Right common carotid artery plus branches (tissue), 1 donor: ENCODE results near the genes CBL, USP2 and SORL1.

DNA sequence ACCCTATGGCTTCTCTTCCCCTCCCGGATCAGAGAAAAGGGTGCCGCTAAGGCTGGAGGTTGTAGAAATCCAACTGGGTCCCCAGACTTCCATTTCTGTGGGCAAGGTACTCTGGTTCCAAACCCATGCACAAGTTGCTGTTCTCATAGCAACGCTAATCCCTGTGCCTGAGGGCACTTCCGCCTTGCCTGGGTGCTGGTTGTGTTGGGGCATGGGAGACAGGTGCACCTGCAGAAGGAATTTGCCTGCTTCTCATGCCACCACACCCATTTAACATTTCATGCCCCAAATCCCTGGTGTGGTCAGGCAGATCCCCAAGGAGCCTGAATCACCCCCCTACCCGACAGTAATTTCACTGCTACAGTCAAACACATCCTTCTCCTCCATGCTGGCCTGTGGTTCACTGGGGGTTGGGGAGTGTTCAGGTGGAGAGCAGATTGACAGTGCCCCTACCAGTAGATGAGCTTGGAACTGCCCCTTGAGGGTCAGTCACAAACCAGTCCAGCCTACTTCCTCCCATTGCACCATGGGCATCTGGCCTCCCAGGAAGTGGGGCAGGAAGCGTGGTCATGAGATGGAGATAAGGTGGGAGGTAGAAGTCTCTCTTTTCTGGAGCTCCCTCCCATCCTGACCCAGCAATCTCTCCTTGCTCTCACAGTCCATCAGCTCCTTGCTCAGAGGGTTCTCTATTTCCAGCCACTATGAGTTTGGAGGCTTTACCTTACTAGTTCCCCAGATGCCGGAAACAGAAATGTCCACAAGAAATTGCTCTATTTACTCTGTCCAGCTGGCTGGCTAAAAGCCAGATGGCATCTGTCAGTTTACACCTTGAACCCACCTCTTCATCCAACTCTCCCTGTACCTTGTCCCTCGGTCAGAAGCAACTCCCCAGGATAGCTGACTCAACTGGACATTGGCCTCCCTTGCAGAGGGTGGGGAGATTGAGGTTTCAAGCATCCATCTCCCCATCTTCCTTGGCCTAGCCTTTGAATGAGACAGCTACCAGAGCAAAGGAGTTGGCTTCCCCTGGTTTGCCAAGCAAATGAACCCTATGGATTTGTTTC, 1.4 kb downstream of the C2CD2L start:
- PRO-cap = no peak

GRCh38 chr11:119110634-119111451, 3.7 kb downstream of the C2CD2L start:
- PRO-cap = no peak

DNA sequence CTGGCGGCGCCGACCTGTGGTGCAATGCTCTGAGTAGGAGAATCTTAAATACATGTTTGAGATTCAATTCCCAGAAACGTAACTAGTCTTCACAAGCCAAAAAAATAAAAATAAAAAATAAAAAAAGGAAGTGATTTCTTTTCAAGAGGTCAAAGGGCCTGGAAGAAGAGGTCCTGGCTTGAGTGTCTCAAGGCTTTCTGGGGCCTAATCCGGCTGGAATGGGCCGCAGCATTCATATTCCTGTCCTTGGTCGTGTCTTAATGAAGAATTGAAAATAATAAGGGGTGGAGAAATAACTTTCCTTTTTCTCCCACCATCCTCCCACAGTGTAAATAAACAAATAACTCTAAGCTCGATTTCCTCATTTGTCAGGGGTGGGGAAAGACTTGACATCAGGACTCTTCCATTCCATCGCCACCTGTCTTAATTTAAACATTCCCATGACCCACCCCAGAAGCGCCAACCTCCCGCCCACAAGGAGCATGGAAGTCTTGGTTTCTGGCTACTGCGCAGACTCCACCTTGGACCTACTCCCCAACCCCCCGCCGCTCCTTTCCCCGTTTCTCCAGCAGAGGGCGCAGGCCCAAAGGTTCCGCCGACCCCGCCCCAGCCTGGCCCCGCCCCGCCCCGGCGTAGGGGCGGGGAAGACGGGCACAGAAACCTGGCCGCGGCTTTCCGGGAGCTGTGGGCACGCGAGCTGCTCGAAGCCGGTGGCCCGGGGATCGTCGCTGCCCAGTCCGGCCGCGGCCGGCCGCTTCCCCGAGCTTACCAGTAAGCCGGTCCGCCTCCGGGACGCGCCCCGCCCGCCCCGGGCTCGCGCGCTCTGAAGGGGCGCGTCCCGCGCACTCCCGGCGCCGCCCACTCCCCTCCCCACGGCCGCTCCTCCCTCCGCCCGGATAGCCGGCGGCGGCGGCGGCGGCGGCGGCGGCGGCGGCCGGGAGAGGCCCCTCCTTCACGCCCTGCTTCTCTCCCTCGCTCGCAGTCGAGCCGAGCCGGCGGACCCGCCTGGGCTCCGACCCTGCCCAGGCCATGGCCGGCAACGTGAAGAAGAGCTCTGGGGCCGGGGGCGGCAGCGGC, at the start of gene CBL:
Gene CBL, plus strand, starts transcription at position 951 of the 1,077 bp plus-strand sequence.
- PRO-cap = bidirectional peak, plus-strand start at position 685 of the sequence, minus-strand start at position 500 of the sequence; bidirectional peak, plus-strand start at position 906 of the sequence, minus-strand start at position 767 of the sequence

- PRO-cap = no peak
Observed at GRCh38 chr11:119338930-119339536, 1.6 kb downstream of the C1QTNF5 start.

GRCh38 chr11:119352816-119353427, 6.4 kb upstream of the MFRP start:
- PRO-cap = no peak

GRCh38 chr11:119380864-119382264, at the start of gene USP2:
Gene USP2, minus strand, starts transcription at chr11:119381690.
- PRO-cap = bidirectional peak, plus-strand start at chr11:119381810, minus-strand start at chr11:119381609

GRCh38 chr11:119673712-119674376, 55.2 kb downstream of the NECTIN1 start:
- PRO-cap = no peak

GRCh38 chr11:119713089-119713774, 15.8 kb downstream of the NECTIN1 start:
- PRO-cap = no peak

DNA sequence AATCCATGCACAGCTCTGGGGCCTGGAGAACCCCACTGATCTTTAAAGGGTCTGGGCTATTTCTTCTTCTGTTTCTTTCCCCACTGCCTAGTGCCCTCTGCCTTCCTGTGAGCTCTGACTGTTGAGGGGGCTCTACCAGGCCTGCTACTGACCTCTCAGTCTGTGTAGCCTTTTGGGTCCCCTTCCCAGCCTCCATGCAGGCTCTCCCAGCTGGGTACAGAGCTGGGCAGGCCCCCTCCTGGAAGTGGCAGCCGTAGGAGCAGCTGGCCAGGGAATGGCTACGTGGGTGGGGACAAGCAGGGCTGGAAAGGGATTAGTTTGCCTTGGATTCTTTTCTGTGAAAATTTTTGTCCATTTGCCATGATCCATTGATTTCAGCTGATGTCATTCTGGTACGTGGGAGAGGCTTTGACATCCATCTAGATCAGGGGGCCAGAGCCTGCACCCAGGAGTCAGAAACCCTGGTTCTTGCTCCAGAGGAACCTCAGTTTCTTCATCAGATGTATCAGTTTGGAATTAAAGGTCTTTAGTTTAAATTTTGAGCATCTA, 23.9 kb upstream of the NECTIN1 start:
- PRO-cap = no peak

DNA sequence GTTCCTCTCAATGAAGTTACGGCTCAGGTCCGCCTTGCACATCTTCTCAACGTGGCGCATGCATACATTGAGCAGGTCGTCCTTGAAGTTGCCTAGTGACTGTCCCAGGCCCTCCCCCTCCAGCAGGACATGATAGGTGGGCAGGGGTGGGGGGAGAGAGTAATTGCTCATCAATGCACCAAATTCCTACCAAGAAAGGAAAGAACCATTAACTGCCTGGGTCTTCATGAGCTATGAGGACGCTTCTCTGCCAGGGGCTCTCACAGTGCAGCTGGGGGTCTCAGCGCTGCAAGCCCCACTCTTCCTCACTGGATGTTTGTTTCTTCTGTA, 12.2 kb downstream of the TRIM29 start:
- PRO-cap = no peak

DNA sequence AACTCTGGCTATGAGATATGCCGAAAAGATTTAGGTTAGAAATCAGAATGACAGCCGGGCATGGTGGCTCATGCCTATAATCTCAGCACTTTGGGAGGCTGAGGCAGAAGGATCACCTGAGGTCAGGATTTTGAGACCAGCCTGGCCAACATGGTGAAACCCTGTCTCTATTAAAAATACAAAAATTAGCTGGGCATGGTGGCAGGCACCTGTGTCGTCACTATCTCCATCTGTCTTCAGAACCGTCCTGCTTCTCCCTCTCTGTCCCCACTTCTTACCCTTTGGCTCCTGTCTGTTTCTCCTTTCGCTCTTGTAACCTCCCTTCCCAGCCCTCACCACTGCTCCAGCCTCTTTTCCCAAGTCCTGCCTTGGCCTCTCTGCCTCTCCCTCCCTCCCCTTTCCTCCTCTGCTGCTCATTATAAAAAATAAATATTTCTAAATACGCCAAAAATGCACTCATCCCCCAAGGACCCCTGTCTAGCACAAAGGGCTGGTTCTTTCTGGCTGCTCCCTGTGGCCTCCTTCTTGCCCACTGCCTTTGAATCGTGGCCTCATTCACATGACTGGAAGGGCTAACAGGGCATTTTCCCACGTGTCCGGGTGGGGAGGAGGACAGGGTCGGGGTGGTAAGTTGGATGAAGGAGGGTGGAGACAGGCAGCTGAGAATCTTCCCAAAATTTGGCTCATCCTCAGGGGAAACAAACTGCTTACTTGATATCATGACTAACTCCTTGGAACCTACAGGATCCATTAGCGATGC, 26.5 kb upstream of the OAF start:
- PRO-cap = no peak

DNA sequence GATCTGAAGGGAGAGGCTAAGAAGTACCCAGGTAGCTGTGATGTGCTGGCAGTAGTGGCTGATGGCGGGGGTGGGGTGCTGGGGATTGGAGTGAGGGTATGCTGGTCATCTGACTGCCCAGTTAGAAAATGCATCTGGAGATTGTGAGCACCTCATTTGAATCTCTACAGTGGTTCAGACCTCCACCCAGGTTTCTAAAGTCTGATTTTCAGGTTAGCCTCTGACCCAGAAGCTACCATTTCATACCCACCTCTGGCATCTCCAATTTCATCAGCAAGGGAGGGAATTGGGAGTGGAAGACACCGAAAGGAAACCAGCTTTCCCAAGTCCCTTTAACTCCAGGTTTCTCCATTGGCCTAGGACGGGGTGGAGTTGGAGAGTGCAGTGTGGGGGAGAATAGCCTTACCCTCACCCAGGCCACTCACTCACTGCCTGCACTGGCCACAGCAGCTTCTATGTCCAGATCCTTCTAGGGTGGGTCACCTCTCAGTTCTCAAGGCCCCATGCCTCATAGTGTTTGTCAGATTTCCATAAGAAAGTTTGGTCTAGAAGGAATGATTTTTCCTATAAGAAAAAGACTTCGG, 2.5 kb downstream of the OAF start:
- PRO-cap = no peak

GRCh38 chr11:120326328-120326527, 1.1 kb downstream of the TLCD5 start:
- PRO-cap = unidirectional peak, minus-strand start at chr11:120326414

GRCh38 chr11:120451265-120452259, 60.0 kb upstream of the GRIK4 start:
- PRO-cap = no peak

- PRO-cap = no peak
Observed at GRCh38 chr11:120511078-120511484, 467 bp upstream of the GRIK4 start.

DNA sequence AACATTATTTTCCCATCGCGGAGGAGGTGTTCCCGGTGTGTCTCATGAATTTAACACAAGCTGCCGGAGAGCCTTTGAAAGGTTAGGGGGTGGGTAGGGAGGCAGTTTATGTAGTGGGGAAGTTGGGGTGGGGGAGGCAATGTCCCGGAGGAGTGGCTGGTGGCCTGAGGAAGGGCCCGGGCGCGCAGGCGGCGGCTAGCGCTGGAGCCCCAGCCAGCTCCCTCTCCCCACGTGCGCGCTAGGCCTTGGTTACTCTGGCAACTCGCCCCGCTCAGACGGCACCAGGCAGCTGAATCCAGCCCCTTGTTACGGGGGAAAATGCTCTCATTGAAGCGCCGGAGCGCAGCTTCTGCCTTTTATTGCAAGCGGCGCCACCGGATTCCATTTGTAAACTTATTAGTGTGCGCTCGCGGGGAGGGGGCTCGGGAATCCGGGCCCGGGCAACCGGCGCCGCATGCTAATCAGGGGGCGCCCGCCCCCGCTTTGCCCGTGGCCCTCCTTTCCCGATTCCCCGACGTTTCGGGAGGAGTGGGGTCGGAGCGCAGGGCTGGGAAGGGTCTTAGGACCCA, 52.5 kb downstream of the GRIK4 start:
- PRO-cap = no peak

DNA sequence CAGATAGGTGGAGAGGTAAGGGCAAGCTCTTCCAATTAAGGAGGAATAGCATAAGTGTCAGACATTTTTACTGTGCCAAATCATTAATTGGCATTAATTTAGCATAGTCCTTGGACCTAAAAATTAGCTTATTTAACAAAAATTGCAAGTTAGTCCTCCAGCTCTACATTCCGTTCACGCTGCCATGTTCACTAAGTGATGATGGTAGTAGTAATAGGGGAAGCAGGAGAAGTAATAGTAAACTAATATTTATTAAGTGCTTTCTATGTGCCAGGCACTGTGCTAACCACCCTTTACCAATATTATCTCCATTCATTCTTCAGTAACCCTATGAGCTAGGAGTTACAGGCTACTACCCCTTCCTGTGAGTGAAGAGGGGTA, 11.0 kb downstream of the TBCEL start:
- PRO-cap = no peak

- PRO-cap = bidirectional peak, plus-strand start at chr11:121452317, minus-strand start at chr11:121452270
Observed at GRCh38 chr11:121451836-121452626, at the start of gene SORL1. Gene SORL1, plus strand, starts transcription at chr11:121452314.

GRCh38 chr11:121453024-121453317, 857 bp downstream of the SORL1 start:
- PRO-cap = no peak

GRCh38 chr11:121495905-121496657, 44.0 kb downstream of the SORL1 start:
- PRO-cap = no peak